Left ventricle myocardium (tissue), 1 donor: ENCODE measurements around a stretch of chr6.

GRCh38 chr6:36474191-36474630 lies 31.4 kb downstream of the KCTD20 start:
- PRO-cap, result no peak

DNA sequence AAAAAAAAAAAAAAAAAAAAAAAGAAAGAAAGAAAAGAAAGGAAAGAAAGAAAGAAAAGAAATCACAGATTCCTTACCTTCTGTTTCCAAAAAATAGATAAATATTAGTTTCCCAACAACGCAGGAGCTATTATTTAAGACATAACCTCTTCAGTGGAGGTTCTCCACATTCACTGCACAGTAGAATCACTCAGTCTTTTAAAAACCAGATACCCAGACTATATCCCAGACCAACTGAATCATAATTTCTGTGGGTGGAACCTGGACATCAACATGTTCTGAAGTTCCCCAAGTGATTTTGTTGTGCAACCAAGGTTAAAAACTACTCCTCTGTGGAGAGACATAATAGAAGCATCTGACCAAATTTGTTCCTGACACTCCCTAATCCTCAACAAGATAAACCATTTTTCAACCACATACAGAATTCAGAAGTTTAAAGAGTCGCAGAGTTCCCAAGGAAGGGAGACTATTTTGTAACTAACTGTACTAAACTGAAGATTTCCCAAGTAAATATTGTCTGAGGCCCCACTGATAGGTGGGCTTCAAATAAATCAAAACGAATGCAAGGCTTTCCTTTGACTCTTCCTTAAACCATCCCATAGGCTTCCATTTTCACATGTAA lies 42.3 kb downstream of the STK38 start:
- PRO-cap, result no peak

GRCh38 chr6:36506587-36507029 lies 40.7 kb downstream of the STK38 start:
- PRO-cap, result no peak

DNA sequence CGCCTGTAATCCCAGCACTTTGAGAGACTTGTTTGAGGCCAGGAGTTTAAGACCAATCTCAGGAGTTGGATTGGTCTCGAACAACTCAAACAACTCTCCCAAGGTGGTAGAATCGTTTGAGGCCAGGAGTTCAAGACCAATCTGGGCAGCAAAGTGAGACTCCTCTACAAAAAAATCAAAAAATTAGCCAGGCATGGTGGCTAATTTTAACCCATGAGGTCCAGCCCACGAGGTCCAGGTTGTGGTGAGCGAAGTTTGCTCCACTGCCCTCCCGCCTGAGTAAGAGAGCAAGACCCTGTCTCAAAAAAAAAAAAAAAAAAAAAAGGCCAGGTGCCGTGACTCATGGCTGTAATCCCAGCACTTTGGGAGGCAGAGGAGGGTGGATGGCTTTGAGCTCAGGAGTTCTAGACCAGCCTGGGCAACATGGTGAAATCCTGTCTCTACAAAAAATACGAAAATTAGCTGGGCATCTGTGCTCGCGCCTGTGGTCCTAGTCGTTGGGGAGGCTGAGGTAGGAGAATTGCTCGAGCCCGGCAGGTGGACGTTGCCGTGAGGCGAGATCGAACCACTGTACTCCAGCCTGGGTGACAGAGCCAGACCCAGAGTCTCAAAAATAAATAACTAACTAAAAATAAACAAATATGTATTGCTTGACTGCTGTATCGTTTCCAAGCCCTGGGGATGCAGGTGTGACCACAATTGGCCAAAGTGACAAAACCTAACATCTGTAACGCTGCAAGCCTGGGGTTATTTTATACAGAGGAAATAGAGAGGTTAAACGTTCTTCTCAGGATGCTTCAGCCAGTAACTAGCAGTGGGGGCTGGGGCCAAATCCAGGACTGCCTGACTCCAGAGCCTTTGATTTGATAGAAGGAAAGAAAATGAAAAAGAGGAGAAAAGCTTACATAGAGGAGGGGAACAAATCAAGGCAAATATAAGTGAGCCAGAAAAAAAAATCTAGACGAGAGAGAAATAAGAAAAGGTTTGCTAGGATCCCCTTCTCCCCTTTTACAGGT lies 2.1 kb upstream of the SRSF3 start:
- PRO-cap, result no peak

GRCh38 chr6:36611217-36611642 lies 17.1 kb downstream of the SRSF3 start:
- PRO-cap, result no peak

DNA sequence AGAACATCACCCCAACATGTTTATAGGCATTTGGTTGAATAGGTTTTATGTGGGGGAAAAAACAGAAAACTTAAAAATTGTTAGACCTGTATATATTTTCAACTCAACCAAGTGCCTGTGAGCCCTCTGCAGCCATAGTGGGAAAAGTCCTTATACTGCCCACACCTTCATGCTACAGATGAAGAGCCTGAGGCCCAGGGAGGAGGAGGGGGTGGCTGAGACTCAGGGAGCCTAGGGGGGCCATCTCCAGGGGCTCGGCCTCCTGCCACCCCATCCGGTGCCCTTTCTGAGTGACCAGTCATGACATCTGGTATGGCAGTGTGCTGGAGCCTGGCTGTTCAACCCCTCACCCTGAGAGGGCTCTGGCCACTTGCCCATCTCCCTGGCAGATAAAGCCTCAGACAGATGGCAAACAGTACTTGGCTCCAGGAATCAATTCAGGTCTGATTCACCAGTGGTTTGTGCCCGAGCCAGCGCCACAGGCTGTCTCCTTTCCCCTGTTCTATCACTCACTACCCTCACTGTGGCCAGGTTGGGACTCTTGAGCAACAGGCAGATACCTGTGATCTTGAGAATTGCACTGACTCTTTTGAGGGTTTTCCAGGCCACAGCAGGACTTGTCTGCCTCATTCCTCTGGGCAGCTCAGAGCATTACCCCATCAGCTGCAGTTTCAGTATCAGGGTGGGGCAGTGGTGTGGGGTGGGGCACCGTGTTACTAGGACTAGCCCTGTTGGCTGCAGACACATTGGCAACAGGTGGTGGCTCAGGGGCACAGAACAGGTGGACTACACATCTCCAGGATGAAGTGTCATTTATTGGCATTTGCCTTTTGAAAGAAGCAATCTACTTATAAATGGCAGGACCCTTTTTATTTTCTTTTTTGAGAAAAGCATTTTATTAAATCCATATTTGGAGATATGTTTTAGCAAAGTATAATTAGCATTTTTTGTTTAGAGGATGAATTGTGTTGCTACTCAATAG lies 22.9 kb downstream of the SRSF3 start:
- PRO-cap, result no peak

DNA sequence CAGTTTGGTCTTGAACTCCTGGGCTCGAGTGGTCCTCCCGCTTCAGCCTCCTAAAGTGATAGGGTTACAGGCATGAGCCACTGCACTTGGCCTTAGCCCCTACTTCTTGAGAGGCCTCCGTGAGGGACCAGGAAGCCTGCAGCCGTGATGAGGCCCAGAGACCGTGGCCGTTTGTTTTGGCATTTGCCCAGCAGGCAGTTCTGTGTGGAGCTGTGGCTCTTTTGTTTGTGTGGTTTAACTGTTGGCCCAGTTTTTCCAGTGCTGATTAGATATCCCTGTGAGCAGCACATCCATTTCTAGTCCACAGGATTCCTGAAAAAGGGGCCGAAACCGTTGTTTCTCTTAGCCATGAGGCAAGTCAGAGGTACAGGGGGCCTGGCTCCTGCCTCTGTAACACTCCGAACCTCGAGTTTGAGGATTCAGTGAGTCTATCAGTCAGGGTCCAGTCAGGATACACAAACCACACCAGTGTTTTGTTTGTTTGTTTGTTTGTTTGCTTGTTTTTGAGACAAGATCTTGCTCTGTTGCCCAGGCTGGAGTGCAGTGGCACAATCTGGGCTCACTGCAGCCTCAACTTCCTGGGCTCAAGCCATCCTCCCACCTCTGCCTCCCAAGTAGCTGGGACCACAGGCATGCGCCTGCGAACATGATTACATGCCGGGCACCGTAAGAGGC lies 40.0 kb downstream of the SRSF3 start:
- PRO-cap, result no peak

GRCh38 chr6:36825944-36826317 lies 13.3 kb downstream of the CPNE5 start:
- PRO-cap, result no peak

DNA sequence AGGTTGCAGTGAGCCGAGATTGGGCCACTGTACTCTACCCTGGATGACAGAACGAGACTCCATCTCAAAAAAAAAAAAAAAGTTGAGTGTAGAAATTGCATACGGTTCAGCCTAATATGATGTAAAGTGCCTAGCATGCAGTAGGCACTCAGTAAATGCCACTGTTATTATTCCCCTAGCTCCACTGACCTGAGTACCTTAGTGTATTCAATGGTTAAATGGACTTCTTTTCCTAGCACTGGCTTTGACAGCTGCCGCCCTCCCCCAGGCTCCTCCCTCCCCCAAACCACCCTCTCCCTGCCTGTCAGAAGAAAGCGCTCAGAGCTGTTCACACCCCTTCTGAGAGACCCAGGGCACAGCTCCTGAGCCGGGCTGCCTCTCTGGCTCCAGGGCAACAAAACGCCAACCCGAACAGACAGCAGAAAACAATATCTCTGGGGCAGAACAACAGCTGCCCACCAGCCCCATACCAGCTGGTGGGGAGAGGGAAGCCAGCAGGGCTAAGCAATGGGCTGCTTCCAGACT lies 4.6 kb downstream of the CPNE5 start:
- PRO-cap, result bidirectional peak, plus-strand start at position 321 of the sequence, minus-strand start at position 81 of the sequence

- PRO-cap, result bidirectional peak, plus-strand start at chr6:36858884, minus-strand start at chr6:36858607
Measured at GRCh38 chr6:36858352-36859230, 16.0 kb downstream of the PPIL1 start.

- PRO-cap, result bidirectional peak, plus-strand start at chr6:36868051, minus-strand start at chr6:36867819
Measured at GRCh38 chr6:36867957-36868184, 6.7 kb downstream of the PPIL1 start.

GRCh38 chr6:36970321-36970889 lies 15.6 kb downstream of the MTCH1 start:
- PRO-cap, result no peak

DNA sequence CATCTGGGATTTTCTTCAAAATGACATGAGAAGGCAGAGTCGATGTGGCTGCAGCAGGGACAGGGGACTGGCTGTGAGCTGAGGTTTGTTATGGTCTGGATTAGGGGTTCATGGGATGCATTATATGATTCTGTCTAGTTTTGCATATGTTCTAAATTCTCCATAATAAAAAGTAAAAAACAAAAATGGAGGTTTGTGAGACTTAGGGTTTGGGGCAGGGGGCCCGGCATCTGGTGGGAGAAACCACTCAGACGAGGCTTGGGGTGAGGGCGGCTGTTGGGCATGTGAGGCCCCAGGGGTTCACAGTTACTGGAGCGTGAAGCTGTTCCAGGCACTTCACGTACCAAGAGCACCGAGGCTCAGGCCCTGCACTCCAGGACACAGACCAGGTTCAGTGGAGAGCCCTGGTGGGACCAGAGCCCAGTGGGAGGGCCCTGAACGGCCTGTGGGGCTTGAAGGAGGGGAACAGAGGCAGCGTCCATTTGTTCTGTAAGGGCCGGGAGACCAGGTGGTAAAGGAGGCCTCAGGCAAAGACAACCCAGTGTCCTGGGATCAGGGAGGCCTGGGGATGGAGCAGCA lies 1.5 kb upstream of the FGD2 start:
- PRO-cap, result bidirectional peak, plus-strand start at position 485 of the sequence, minus-strand start at position 365 of the sequence

GRCh38 chr6:37015583-37016026 lies 10.2 kb downstream of the FGD2 start:
- PRO-cap, result no peak

DNA sequence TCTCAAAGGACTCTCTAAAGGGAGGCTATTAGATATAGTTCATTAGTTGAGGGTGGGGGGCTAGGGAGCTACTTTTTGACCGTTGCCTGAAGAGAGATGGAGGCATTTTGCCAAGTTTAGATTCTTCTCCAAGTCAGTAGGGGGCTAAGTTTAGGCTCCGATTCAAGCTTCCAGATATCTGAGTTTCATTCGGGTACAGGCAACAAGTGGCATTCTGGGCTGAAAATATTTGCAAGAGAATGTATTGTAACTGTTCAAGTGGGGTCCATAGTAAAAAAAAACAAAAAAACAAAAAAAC lies 43.4 kb upstream of the PIM1 start:
- PRO-cap, result no peak

- PRO-cap, result no peak
Measured at GRCh38 chr6:37155272-37155782, 14.6 kb upstream of the PIM1 start.

DNA sequence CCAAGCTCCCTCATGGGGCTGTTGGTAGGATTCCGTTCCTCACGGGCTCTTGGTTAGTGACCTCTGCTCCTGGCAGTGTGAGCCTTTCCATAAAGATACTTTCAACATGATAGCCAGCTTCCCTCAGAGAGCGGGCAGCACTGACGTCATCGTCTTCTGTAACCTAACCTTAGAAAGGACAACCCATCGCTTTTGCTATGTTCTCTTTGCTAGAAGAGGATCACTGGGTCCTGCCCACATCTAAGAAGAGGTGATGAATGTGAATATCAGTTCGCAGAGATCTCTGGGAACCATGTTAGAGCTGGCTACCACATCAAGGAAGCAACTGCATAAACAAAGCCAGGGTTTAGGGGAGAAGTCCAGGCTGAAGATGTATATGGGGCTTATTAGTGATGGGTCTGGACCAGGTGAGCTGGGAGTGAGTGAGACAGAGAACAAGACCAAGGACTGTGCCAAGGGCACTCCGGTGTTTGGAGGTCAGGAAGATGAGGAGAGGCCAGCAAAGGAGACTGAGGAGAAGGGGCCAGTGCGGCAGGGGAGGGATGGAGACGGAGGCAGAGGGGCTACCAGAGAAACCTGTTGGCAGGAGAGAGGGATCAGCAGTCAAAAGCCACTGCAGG lies 39.6 kb downstream of the PIM1 start:
- PRO-cap, result no peak

GRCh38 chr6:37423552-37424305 lies 9.3 kb upstream of the CMTR1 start:
- PRO-cap, result no peak

- PRO-cap, result no peak
Measured at GRCh38 chr6:37442547-37443124, 9.6 kb downstream of the CMTR1 start.

- PRO-cap, result no peak
Measured at GRCh38 chr6:37741984-37742648, 44.4 kb upstream of the MDGA1 start.